Mammary microvascular endothelial cell (primary cell): ENCODE measurements around a stretch of chr19.

- RAMPAGE, long total RNA, result no peak
Observed at GRCh38 chr19:14116718-14117437, 684 bp downstream of the PRKACA start.

- RAMPAGE, long total RNA, result no peak
Observed at GRCh38 chr19:14147886-14148833, 11.8 kb upstream of the ASF1B start.

- RAMPAGE, long total RNA, result no peak
Observed at GRCh38 chr19:14150209-14151204, 14.1 kb upstream of the ASF1B start.

- RAMPAGE, long total RNA, result no peak
Observed at GRCh38 chr19:14164687-14165503, 28.5 kb upstream of the ASF1B start.

DNA sequence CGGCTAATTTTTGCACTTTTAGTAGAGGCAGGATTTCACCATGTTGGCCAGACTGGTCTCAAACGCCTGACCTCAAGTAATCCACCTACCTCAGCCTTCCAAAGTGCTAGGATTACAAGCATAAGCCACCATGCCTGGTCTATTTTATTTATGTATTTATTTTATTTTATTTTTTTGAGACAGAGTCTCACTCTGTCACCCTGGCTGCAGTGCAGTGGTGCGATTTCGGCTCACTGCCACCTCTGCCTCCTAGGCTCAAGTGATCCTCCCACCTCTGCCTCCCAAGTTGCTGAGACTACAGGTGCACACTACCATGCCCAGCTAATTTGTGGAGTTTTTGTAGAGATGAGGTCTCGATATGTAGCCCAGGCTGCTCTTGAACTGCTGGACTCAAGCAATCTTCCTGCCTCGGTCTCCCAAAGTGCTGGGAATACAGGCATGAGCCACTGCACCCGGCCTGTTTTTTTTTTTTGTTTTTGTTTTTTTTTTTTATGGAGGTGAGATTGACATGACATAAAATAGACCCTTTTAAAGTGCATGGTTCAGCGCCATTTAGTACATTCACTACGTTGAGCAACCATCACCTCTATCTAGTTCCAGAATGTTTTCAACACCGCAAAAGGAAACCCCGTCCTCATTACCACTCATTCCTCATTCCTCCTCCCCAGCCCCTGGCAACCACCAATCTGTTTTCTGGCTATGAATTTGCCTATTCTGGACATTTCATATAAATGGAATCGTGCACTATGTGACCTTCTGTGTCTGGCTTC is 10.2 kb upstream of the ADGRE5 start:
- RAMPAGE, long total RNA, result no peak

DNA sequence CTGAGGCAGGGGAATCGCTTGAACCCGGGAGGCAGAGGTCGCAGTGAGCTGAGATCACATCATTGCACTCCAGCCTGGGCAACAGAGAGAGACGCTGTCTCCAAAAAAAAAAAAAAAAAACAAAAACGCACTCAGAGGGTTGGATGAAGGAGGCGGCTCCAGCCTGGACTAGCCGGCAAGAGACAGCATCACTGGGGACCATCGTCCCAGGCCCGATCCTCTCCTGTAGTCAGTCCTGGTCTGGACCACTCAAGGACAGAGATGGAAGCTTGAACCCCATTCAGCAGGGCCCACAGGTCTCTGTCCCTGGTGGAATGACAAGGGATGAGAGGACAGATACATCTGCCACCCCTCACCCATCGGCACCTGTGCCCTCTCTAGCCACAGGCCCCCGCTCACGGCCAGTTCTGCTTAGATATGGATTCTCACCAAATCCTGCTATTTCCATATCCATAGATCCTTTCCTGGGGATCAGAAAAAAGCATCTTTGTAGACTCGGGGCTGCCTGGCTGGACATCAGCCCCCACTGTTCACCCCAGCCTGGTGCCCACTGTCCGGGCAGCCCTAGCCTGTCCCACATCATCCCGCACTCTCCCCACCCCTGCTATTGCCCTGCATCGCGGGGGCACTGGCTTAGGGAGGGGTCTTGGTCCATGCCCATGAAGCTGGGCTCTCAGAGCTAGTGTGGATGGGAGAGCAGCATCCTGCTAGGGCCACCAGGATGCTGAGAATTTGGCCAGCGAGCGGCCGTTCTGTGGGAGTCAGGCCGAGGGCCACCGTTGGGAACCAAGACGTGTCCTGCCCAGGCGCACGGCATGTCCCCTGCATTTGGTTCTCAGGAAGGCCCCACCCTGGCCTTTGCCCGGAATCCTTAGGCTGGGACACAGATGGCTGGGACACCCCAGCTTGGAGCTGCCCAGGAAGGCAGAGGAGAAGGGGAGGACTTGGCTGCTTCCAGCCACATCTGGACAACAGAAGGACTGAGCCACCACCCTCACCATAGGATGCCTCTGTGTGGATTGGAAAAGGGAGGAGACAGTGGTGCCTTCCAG is 14.3 kb downstream of the ADGRE5 start:
- RAMPAGE, long total RNA, result no peak

DNA sequence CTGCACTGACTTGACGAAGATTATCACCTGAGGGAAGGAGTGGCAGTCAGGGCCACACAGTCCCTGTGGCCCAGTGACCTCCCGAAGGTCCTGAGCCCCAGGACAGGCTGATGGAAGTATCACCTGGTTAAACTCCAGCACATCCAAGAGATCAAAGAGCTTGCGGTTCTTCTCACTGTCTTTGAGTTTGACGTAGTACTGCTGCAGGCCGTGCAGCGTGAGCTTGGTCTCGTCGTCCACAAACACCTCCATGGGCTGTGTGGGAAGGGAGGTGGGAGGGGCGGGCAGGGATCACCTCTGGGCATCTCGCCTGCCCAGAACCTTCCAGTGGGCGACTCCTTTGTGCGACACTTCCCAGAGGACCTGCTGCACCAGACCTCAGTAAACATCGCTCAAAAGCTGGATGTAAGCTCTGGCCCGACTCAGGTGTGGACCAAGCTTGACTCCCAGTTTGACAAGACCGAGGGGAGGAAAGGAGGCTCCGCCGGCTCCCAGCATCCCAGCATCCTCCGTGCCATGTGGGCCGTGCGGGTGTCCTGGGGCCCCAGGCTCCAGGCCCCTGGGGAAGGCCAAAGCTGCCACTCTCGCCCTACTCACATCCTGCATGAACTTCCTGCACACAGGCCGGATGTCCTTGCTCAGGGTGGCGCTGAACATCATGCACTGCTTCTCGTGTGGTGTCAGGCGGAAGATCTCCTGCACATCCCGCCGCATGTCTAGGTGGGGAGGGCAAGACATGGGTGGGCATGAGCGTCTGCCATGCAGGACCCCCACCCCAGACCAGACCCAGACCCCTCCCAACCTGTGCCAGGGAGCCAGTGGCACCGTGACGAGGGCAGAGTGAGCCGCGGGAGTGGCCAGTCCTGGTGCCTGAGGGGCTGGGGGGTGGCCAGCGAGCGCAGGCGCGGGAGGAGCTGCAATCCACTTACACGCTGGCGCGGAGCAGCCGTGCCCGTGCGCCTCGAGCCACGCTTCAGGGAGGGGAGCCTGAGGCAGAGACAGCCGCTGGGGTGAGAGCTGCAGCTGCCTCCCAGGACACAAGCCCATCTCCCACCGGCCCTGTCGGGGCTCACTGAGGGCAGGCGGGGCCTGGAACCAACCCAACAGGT is 9.2 kb downstream of the DDX39A start:
- RAMPAGE, long total RNA, result no peak

DNA sequence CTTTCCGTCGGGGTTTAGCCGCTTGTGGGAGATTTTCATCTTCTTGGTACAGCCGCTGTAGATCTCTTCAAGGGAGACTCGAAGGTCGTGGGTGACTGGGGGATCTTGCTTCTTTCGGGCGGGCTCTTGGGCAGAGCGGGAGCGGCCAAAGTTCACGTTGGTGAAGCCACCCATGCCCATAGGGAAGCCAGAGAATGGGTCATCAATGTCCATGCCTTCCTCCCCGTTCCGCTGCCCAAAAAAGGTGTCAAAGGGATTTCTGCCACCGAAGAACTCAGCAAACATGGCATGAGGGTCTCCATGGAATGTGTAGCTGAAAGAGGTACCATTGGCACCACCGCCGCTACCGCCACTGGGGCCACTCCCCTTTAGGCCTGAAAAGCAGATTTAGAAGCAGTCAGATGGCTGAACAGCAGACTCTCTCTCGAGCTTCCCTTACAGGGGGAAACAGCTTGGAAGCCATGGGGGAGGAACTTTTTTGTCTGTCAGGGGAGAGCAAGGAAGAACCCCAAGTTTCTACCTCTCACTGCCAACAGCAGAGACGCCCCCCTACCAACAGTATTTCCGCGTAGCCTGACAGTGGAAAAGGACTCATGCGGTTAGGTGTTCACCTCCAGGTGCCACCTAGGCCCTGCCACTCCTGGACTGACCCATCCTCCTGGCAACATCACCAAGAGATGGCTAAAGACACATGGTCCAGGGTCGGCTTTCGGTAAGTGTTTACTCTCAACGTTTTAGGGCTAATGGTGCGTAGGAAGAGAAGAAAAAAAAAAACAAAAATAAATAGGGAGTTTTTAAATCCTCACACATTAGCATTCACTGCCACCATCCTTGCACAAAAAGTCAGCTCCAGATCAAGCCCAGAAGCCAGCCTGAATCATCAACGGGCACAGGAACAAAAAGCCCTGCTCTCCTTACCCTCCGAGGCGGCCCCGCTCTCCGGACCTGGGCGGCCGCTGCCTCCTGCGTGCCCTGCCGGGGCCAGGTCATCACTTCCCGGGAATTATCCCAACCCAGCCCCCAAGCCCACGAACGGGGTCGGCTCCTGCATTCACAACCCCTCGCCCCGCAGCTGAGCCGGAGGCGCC is 1.2 kb downstream of the DNAJB1 start:
- RAMPAGE, long total RNA, result no peak

- RAMPAGE, long total RNA, result no peak
Observed at GRCh38 chr19:14561733-14562736, 9.8 kb downstream of the NDUFB7 start.

- RAMPAGE, long total RNA, result no peak
Observed at GRCh38 chr19:14577129-14577699, 5.3 kb upstream of the NDUFB7 start.

DNA sequence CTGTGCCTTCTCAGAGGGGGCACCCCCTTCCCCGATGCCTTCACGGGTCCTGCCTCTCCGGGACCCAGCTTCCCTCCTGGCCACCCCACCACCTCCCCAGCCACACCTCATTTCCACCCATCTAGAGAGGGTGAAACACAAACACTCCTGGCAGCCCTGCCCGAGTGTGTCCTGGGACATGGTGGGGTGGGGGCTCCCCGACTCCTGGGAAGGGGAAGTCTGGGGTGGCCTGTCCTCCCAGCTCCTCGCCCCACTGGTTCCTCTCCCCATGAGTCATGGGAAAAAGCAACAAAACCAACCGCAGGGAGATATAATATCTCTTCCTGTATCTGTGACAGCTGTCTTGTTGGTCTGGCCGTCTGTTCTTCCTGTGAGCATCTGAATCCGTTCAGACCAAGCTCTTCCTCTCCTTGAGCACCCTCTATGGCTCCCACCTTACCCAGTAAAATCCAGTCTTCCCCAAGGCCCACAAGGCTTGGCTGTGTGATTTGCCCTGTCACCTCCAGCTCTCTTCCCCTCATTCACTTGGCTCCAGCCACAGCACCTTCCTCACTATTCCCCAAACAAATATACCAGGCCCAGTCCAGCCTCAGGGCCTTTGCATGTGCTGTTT is 6.8 kb upstream of the ADGRE2 start:
- RAMPAGE, long total RNA, result no peak

- RAMPAGE, long total RNA, result no peak
Observed at GRCh38 chr19:14837643-14837842, 2.6 kb upstream of the OR7A5 start.

DNA sequence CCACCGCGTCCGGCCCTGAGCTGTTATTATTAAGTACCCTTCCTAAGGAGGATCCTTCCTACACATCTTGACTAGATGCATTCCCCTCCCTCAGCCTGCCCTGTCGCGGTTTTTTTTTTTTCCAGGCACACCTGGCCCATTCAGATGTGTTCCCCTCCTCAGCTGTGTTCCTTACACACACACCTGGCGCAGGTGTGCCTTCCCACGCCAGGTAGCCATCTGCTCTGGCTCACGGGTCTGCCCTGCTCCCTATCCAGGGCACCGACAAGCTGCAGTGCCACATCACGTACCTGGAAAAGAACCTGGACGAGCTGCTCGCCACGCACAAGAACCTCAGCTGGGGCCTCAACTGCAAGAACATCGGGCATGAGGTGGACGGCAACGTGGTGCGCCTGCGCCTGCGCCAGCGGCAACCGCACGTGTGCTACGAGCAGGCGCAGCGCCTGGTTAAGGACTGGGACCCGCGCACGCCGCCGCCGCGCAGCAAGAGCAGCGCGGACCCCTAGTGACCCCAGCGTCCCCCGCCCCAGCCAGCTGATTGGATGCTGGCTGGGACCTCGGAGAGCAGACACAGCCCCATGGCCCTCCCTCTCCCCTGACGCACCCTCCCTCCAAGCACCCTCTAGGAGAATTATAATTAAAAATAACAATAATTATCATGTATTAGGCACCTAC is 12.2 kb downstream of the CCDC105 start:
- RAMPAGE, long total RNA, result no peak

DNA sequence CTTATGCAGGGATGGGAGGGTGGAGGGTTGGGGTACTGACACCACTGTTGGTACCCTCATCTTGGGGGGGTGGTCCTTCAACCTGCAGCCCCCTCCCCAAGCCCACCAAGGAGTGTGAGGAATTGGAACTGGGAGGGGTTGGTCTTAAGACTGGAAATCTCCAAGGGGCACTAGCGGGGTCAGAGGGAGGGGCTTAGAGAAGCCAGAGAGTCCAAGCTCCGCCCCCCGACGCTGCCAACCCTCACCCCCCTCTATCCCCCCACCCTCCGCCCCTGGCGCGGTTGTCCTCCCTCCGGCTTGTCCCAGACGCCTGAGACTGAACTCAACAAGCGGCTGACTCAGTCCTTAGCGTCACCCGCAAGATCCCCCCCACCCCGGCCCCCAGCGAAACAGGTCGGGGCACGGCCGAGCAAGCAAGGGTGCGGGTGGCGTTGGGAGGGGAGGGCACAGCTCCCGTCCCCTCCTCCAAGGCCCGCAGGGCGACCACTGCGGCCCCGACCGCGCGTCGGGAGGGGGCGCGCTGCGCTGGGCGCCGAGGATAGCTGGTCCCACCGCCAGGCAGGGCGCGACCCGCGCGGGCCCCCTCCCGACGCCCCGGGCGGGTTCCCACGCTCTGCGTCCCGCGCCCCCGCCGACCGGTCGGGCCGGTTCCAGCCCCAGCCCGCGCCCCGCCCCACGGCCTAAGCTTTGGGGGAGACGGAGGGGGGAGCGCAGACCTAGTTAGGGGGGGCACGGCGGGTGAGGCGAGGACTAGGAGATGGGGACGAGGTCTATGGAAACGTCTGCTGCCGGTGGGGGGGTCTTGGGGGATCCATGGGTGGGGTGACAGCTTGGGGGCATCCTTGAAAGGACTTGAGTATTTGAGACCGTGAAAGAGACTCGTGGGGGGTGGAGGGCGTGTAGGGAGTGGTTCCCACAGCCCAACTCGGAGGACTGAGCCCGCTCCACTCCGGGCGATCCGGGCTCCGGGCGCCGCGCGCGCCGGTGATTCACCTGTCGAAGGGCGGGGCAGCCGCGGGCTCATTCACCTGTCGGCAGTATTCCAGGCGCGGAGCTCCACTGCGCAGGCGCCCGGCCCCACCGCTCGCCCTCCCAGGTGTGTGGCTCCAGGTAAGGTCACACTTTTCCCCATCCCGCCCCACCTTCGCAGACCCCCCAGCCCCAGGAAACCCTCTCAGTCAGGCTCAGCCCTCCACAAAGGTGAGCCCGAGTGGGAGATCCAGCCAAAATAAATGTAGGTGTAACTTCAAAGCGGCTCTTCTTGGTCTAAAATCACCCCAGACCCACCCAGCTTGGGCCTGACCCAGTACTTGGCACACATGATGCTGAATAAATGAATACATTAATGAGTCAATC is 5.1 kb downstream of the NOTCH3 start:
- RAMPAGE, long total RNA, result no peak

- RAMPAGE, long total RNA, result no peak
Observed at GRCh38 chr19:15223472-15223936, 8.7 kb downstream of the EPHX3 start.

DNA sequence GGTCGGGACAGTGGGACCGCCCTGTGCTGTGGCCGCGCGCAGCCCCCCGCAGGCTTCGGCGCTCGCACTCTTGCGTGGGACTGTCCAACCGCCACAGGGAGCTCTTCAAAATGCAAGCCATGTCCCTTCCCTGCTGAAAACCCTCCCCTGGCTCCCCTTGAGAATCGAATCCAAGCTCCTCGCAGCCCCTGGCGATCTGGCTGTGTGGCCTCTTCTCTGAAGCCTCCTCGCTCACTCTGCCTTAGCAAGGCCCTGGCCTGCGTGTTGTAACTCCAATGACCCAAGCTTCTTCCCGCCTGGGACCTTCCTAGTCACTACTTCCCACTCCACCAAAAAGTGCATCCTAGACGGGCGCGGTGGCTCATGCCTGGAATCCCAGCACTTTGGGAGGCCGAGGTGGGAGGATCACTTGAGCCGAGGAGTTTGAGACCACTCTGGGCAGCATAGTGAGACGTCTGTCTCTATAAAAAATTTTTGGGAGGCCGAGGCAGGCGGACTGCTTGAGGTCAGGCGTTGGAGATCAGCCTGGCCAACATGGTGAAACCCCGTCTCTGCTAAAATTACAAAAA is 8.2 kb downstream of the EPHX3 start:
- RAMPAGE, long total RNA, result no peak

- RAMPAGE, long total RNA, result no peak
Observed at GRCh38 chr19:15239400-15240143, 7.3 kb upstream of the EPHX3 start.

GRCh38 chr19:15299072-15300044 is 33.0 kb downstream of the BRD4 start:
- RAMPAGE, long total RNA, result no peak

DNA sequence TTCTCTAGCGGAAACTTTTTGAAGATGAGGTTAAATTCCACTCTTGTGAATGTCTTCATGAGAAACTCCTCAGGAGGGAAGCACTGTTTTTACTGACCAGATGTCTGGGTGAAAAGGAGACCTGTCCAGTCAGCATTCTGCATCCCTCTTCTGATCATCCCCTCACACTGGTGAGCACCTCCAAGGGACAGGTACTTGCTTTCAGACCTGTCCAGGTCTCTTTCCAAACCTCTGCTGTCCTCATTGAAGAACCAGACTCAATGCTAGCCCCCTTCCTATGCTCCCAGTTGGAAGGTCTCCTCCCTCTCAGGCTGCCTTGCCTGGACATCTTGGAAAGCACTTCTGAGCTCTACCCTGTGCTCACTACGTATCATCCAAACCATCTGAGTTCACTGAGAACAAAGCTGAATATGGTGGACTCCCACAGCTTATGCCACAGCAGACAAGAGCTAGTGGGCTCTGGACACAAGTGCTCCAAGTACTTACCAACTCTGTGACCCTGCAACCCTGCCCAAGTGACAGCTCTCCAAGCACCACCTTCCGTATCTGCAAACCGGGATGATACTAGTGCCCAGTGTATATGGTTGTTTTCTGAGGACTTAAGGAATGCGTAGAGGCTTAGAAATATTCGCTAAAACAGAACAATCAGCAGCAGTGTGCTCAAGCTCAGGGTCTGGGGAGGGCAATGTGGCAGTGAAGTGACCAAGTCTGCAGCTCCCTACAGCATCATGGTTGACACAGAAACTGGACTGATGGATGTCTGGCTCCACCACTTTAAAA is 15.5 kb downstream of the BRD4 start:
- RAMPAGE, long total RNA, result no peak

DNA sequence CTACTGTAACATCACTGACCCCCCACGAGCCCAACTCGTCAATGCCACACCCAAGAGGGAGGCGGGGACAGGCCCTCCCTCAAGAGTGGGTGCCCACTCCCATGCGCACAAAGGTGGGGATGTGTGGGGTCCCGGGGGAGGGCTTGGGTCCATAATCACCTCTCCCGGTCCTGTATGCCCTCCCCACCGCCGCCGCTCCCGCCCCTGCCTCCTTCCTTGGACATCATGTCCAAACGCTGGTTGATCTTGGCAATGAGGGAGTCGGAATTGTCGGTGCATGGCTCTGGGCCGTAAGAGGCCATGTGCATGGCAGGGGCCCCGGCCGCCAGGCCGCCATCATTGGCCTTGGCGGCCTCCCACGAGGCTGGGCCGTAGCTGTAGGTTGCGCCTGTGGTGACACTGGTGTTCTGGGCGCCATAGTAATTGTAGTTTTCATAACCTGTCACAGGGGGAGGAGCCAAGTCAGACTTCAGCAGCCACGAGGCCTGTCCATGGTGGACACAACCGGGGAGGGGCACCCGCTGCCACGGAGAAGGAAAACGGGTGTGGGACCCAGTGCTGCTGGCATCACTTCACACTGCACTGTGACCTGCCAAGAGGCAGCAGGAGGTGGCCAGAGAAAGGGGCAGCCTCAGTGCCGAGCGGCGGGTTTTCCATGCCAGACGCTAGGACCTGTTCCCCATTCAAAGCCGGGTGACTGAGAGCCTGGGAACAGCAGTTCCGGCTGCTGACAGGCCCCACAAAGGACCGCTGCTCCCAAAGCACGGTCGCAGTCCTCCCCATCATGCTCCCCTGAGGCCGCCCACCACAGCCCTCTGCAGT is 5.7 kb downstream of the AKAP8 start:
- RAMPAGE, long total RNA, result no peak